ENCODE data around the gene SALL1.

DNA sequence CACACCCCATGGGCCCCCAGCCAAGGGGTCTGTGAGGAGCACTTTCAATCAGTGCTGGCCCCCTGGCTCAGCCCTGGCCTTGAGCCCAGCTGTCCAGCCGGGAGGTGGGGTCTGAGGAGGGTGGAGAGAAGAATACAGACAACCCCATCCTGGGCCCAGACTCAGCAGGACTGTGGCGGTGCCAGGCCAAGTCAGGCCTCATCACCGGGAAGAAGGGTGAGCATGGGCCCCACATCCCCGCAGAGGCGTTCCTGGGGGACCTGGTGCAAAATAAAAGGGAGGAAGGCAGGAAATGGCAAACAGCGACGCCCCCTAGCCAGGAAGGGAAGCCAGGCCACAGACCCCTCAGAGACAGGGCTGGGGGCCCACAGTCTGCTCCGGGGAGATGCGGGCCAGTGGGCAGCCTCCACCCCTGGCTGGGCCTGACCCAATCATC is 20.7 kb downstream of the ZNF423 start:
- PRO-cap = no peak
- RAMPAGE, long total RNA = no peak

DNA sequence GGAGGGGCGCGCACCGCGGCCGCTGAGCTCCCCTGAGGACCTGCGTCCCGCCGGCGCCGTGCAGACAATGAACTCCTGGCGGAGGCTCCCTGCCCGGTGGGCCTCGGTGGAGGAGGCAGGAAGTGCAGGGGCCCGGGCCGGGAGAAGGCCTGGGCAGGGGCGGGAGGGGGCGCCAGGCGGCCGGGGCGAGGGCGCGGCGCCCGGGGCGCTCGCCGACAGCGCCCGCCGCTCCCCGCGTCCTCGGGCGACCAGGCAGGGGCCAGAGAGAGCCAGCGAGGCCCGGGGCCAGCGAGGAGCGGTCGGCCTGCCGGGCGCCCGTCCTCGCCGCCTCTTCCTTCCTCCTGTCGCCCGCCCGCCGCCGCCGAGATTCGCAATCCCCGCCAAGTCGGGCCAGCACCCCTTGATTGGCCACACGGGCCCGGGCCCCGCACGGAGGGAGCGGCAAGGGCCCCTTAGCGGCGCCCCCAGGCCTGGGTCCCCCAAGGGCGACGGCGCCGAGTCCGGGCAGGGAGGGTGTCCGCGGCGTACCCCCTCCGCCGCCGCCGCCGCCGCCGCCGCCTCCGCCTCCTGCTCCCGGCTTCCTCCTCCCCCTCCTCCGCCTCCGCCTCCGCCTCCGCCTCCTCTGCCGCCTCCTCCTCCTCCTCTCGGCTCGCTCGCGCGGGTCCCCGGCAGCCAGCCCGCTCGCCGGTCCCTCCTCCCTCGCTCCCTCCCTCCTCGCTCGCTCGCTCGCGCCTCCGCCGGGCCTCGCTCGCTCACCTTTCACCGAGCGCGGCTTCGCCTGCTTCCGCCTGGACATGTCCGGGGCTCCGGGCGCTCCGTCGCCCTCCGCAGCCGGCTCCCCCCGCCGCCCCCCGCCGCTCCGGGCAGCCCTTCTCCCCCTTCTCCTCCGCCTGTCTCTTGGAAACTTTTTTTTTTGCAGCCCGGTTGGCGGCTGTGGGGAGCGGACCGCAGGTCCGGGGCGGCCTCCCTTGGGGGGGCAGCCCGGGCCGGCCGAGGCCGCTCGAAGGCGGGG is 627 bp downstream of the ZNF423 start:
- PRO-cap = no peak
- RAMPAGE, long total RNA = no peak

- PRO-cap = no peak
- RAMPAGE, long total RNA = no peak
Observed at GRCh38 chr16:50153324-50153789, 251 bp downstream of the TENT4B start.

GRCh38 chr16:50155596-50156153 is 2.6 kb downstream of the TENT4B start:
- PRO-cap = no peak
- RAMPAGE, long total RNA = no peak

DNA sequence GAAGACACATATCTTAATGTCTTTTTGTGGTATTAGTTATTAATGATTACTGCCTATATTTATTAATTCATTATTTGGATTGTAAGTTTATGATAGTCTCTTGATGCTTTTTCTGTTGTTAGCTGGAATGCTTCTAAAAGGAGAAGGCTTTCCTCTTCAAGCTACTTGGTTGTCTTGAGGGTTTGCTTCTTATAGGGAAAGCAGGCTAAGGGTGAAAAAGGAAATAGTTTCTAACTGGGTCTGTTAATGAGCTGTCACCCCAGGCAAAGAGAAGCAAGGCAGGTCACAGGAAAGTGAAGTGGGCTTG is 16.3 kb downstream of the TENT4B start:
- PRO-cap = no peak
- RAMPAGE, long total RNA = no peak

DNA sequence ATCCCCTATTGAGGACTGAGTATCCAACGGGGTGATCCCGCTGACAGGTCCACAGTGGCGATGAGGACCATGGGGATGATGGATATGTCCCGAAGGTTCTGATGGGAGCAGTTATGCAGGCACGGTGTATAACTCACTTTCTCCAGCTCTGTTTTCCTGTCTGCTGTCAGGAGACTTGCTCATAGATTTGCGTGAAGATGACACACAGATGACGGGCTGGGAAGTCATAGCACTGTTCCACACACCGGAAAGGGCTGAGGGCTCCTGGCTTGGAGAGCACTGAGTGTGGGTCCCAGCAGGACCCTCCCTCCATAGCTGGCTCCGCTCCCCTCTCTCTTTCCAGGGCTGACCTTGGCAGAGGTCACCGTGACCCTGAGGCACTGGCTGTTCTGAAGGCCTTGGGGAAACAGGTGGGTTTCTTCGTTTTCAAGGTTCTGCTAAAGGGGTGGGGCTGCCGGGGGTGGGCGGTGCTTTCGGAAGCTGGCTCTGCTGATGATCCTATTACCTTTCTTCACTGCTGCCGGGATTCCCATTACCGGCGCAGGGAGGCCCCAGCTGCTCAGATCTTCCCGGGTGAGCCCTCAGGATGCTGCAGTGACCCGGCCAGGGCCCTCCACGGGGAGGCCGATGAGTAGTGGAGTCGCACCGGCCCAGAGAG is 22.0 kb upstream of the ADCY7 start:
- PRO-cap = no peak
- RAMPAGE, long total RNA = no peak

GRCh38 chr16:50283290-50283932 is 17.1 kb downstream of the ADCY7 start:
- PRO-cap = no peak
- RAMPAGE, long total RNA = no peak

GRCh38 chr16:50337474-50338131 is 31.2 kb downstream of the BRD7 start:
- PRO-cap = no peak
- RAMPAGE, long total RNA = no peak

DNA sequence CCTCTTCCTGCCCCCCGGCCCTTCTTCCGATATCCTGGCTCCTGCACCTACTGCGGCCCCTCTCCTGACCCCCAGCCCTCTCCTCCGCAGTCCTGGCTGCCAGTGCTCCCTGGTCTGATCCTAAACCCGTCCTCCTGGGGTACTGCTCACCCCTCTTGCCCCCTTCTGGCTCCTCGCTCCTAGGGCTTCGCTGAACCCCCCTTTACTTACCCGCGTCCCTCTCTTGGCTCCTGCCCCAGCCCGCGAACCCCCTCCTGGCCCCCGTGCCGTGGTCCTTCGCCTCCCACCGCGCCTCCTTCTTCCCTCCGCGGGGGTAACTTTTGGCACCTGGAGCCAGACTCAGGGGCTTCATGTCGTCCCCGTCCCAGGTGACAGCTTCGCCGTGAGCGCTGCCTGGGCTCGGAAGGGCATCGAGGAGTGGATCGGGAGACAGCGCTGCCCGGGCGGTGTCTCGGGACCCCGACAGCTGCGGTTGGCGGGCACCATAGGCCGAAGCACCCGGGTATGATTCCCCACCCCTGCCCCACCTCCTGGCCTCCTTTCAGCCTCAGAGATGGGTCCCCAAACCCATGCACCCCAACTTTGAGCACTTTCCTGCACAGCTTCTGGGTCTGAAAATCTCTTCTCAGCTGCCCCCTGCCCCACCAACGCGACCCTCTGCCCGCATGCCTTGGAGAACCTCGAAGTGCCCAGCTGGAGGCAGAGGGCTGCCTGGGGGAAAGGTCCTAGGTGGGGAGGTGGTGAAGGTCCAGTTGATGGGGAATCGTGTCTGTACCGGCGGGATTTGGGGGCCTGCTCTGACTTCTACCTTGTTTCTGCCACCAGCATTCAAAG is 1.1 kb downstream of the NKD1 start:
- PRO-cap = no peak
- RAMPAGE, long total RNA = no peak

DNA sequence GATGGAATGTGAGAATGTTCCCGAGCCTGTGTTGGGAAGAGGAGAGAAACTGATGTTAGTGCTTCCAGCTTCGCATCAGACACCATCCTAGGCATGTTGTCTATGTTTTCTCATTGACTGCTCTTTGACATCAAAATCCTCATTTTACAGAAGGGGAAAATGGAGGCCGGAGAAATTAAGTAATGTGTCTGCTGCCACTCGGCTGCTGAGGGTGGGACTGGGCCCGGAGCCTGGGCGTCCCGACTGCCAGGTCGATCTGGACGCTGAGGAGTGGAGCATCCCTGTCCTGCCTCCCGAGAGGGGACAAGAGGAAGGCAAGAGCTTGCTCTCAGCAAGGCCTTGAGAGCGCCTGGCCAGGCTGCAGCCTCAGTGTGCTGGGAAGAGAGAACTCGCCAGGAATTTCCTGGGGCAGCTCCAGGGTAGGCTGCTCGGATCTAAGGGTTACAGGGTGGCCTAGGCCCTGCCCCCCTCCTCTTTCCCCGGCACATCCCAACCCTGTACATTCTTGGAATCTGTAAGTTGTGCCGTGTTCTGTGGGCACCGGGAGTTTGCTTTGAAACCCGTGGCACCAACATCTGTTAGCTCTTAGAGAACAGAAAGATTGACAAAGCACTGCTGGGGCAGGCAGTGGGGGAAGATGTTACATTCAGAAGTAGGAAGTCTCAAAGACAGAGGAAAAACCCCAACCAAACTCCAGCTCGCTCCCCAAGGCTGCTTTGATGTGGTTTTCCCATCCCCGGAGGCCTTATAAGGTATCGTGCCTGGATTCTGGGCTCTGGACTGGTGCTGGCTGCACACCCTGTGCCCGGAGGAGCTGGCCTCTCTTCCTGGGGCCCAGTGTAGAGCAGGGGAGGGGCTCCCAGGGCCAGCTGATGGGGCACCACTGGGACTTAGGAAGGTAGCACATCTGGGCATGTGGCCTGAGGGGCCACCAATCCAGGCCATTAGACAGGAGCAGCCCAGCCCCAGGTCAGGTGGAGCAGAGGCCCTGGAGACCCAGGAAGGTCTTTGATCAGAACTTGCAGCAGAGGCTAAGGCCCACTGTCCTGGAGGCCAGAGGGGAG is 55.1 kb downstream of the NKD1 start:
- PRO-cap = no peak
- RAMPAGE, long total RNA = no peak

- PRO-cap = no peak
- RAMPAGE, long total RNA = no peak
Observed at GRCh38 chr16:50683594-50684389, 2.7 kb upstream of the SNX20 start.

DNA sequence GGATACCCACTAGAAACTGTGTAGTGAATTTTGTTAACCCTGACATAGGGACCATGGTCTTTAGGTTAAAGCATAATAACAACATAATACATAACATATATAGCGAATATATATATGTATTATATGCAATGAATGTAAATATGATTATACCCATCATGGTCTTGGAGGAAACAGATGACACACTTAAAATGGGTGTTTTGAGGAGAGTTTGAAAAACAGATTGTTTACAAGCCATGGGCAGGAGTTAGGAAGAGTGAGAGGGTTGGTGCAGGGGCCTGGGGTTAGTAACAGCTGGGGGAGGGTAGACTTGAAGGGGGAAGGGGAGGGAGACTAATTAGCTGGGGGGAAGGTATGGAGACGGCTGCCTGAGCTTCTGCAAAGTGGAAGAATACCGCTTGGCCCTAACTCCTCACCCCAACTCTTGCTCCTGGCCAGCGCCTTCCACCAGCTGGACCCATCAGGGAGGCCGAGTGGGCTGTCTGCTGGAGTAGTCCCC is 20.0 kb downstream of the NOD2 start:
- PRO-cap = no peak
- RAMPAGE, long total RNA = no peak

DNA sequence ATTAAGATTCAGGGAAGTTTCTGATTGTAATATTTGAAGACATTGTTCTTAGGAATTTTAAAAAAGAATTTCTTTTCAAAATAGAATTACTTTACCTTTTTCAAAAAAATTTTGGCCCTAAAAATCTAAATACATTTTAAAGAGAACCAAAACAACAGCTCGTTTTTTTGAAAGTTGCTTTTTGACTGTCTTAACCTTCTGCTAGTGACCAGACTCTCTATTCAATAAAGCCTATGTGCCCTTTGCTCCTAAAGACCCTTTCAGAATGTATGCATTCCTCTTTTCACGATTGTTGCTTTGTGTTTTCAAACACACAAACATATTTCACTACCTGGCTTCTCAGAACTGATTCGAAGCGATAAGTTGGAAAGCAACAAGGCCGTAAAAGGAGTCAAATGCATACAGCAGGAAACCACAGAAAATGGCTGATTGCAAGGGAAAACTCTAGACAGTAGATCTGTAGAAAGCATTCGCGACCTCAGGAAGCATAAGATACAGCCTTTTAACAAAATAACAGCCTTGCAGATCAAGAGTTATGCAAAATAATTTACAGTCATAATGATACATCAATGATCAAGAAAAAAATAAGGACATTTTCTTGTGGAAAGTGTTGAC is 5.2 kb downstream of the CYLD start:
- PRO-cap = no peak
- RAMPAGE, long total RNA = no peak

DNA sequence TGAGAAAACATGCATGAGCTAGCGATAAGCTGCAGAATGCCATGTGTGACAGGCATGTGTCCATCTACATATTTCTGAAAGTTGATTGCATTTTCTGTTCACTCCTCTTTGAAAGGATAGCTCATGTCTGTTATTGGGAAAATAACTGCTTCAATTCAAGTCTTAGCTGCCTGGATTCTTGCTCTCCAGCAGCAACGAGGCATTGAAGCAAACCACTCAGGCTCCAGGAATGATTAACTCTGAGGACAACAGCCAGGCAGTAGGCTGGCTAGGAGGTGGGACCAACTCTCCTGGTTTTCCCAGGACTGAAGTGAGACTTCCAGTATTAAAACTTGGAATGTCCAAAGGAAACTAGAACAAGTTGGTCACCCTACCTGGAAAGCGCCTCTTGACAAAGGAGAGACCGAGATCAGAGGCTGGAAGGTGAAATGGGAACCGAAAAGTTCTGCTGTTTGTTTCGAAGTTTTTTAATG is 100.8 kb downstream of the SALL1 start:
- PRO-cap = no peak
- RAMPAGE, long total RNA = no peak

DNA sequence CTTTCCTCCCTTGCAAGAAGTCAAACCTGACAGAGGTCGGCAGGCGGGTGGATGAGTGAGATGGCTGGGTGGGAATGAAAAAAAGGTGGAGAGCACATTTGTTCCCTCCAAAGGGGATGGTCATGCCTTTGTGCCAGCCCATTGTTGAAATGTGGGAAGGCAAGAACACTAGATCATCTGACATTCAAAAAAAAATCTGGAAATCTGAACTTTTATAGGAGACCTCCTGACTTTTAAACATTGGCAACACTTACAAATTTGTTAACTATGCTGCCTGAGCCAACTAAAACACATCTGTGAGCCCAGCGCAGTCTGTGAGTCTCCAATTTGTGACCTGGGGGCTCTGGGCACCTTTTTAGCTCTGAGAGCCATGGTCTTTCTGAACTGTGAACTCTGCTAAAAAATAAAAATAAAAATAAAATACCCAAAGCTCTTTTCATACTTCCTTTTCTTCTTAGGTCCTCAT is 24.8 kb downstream of the SALL1 start:
- PRO-cap = no peak
- RAMPAGE, long total RNA = no peak

- PRO-cap = no peak
- RAMPAGE, long total RNA = no peak
Observed at GRCh38 chr16:51148485-51149003, 2.5 kb downstream of the SALL1 start.

- PRO-cap = no peak
- RAMPAGE, long total RNA = no peak
Observed at GRCh38 chr16:51150404-51150773, 681 bp downstream of the SALL1 start.

DNA sequence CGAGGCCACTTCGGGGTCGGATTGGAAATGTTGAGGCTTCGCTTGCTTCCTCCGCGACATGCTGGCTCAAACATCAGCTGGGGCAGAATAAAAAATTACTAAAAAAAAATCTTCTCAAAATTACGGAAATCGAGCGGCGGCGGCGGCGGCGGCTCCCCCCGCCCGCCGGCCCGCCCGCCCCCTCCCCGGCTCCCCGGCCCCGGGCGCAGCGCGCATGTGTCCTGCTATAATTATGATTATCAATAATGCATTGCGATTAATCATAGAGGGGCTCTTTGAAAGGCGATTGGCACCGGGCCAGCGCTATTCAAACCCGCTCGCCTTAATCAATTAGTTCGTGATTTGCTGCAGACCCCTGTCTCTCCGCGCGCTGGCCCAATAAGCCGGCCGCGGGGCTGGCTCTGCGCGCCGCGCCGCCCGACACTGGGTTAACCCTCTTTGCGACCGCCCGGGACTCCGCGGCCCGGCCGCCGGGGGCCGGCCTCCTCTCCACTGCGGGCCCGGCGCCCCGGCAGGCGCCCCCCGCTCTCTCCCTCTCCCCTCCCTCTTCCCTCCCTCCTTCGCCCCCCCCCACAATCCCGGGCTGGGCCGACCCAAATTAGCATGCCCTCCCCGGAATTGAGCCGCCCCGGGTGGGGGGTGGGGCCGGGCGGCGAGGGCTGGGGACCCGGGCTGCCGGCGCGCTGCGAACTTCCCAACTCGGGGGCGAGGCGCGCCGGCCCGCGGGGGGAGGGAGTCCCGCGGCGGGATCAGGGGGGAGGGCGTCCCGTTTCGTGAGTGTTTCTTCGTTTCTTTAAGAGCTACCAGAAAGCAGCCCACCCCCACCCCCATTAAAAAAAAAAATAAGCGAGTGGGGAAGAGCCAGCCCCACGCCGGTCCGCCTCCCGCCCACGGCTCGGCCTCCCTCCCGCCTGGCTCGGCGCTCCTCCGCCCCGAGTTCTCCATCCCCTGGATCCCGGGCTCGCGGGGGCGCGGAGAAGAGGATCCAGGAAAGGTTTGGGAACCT is at the start of gene SALL1:
SALL1 (minus strand) TSS at position 89 of the 1,006 bp plus-strand sequence.
- PRO-cap = no peak
- RAMPAGE, long total RNA = no peak

DNA sequence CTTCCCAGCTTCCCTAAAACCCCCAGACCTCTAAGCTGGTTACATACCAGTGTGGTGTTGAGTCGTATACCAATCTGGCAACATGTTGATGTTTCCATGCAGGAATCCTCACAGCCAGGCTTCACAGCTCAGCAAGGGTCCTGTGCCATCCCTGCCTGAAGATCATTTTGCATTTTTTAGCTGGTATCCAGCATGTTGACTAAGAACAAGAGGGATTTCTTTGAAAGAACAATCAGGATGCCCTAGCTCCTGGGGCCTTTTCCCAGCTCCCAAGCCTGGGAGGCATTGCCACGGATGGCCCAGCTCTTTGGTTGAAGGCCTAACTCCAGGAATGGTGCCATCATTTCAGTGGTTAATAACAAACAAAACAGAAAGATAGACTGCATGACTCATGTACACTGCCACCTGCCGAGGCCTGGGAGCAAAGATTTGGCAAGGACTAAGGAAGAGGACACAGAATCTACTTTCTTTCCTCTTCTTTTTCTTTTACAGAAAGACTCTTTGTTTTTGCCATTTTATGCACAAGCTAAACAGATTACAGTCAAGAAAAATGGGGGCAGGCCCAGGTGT is 373.8 kb upstream of the SALL1 start:
- PRO-cap = no peak
- RAMPAGE, long total RNA = no peak

DNA sequence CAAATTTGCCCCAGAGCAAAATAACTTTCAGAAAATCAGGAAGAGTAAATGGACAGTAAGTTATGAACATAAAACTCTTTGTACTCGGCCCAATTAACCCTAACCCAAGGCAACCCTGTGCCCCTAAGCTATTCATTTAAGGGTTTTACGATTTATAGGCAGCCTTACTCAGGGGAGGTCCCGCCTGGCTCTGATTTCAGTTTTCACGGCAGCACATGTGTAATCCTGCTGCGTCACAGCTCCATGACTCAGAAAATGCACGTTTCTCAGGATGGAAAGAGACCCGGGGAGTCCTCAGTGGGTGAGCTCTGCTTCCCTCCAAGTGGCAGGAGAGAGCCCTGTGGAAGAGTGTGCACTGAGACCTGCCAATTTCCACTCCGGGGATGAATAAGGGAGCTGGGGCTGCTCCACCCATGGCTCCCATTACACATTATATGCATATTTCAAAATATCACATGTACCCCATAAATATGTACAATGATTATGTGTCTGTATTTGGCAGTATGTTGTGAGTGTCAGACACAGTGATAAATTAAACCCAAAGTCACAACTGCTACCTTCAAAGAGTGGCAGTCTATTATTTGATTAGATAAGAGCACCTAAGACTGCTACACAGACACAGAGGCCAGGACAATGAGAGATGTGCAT is 406.0 kb upstream of the SALL1 start:
- PRO-cap = no peak
- RAMPAGE, long total RNA = no peak